Cardiac septum (tissue), 1 donor: ENCODE measurements around a stretch of chr9.

- PRO-cap = bidirectional peak, plus-strand start at chr9:137044717, minus-strand start at chr9:137044611; unidirectional peak, plus-strand start at chr9:137044717; bidirectional peak, plus-strand start at chr9:137044902, minus-strand start at chr9:137044738
These were observed 1.7 kb downstream of the NPDC1 start for GRCh38 chr9:137043931-137045074.

GRCh38 chr9:137085458-137086514 is 999 bp upstream of the MAN1B1 start:
- PRO-cap = no peak

- PRO-cap = no peak
These were observed 609 bp downstream of the MAN1B1 start for GRCh38 chr9:137087235-137087953.

GRCh38 chr9:137129422-137129601 is 9.6 kb upstream of the GRIN1 start:
- PRO-cap = no peak

- PRO-cap = no peak
These were observed 2.7 kb downstream of the TPRN start for GRCh38 chr9:137197828-137198202.

DNA sequence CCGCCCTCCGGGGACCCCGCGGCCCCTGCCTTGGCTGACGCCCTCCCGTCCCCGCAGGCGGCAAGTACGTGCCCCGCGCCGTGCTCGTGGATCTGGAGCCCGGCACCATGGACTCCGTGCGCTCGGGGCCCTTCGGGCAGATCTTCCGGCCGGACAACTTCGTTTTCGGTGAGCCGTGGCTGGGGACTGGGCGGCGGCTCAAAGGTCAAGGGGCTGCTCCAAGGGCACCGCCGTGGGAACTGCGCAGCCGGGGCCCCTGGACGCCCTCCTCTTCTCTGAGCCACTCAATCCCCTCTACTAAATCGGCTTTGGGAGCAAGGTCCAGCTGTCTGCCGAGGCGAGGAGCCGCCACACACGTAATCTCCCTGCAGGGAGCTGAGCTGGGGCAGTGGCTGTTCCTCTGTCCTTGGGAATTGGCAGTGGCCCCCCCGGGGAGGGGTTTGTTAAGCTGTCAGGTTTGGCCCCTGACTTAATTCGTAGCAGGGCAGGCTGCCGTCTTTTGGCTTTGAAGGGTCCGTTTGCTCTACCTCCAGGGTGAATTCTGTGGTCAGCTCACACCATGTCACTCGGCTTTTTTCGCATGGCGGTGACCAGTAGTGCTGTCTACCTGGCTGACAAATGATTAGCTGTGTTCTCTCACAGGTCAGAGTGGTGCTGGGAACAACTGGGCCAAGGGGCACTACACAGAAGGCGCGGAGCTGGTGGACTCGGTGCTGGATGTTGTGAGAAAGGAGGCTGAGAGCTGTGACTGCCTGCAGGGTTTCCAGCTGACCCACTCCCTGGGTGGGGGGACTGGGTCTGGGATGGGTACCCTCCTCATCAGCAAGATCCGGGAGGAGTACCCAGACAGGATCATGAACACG is 998 bp downstream of the TUBB4B start:
- PRO-cap = unidirectional peak, minus-strand start at position 415 of the sequence

DNA sequence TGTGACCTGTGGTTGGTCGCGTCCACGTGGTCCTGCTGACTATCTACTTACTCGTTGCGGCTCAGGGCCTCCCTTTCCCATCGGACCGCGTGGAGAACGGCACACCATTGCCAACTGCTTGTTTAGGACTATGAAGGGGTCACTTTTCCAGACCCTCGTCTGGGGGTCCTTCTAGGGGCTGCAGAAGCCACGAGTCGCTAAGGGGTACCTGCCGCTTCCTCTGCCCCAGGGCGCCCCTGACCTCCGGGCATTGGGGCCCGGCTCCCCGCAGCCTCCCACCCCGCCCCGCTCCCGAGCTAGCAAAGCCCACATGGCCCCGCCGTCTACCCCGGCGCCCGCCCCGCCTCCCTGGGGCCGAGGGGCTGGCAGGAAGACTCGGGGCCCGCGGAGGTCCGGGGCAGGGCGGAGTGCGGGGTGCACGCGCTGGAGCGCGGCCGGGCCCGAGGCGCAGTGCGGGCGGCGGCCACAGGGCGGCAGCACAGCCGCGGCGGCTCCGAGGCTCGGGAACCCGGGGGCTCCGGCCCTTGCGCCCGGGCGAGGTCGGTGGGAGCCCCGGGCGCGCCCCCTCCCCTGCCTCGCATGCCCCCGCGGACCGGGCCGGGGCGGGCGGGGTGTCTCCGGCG is 6.9 kb downstream of the NRARP start:
- PRO-cap = unidirectional peak, plus-strand start at position 476 of the sequence

DNA sequence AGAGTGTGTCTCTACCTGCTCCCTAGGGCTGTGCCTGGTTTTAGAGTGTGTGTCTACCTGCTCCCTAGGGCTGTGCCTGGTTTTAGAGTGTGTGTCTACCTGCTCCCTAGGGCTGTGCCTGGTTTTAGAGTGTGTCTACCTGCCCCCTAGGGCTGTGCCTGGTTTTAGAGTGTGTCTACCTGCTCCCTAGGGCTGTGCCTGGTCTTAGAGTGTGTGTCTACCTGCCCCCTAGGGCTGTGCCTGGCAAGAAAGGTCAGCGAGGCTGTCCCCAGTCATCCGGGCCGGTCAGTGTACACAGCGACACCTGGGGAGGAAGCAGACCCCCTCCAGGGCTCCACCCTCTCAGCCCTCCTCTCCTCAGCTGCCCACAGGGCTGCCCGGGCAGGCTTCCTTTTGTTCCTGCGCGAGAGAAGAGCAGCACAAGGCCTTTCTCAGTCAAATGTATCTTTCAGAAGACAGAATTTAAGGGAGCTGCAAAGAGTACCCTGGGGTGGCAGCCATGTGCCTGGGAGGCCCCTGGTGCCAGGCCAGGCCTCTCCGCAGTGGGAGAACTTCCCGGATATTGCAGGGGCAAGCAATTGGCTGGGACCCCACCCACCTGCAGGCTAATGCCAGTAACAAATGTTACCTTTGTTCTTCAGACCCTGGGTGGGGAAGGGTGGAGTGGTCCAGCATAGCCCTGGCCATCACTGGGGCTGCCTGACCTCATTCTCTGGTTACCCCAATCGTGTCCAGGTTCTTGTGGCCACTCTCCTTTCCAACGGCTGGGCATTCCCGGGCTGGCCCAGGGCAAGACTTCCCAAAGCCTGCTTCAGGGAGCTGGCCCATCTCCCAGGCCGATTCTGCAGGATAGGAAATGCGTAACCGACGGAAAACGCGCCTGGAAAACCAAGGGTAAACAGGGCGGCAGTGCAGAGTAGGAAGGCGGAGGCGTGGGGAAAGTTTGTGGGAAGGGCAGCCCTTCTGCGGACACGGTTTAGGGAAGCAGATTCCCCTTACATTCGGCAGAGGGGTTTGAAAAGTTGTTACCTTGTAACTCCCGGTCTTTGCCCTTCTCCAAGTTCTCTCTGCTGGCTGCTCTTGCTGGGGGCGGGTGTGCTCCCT is 3.8 kb downstream of the NRARP start:
- PRO-cap = bidirectional peak, plus-strand start at position 640 of the sequence, minus-strand start at position 501 of the sequence; unidirectional peak, plus-strand start at position 640 of the sequence; bidirectional peak, plus-strand start at position 914 of the sequence, minus-strand start at position 776 of the sequence

- PRO-cap = no peak
These were observed 1.6 kb upstream of the NRARP start for GRCh38 chr9:137303707-137304043.

- PRO-cap = bidirectional peak, plus-strand start at chr9:137319242, minus-strand start at chr9:137319074
These were observed 17.0 kb upstream of the NRARP start for GRCh38 chr9:137319002-137319536.

- PRO-cap = bidirectional peak, plus-strand start at chr9:137387565, minus-strand start at chr9:137387468
These were observed 35.8 kb downstream of the EXD3 start for GRCh38 chr9:137387060-137387663.

DNA sequence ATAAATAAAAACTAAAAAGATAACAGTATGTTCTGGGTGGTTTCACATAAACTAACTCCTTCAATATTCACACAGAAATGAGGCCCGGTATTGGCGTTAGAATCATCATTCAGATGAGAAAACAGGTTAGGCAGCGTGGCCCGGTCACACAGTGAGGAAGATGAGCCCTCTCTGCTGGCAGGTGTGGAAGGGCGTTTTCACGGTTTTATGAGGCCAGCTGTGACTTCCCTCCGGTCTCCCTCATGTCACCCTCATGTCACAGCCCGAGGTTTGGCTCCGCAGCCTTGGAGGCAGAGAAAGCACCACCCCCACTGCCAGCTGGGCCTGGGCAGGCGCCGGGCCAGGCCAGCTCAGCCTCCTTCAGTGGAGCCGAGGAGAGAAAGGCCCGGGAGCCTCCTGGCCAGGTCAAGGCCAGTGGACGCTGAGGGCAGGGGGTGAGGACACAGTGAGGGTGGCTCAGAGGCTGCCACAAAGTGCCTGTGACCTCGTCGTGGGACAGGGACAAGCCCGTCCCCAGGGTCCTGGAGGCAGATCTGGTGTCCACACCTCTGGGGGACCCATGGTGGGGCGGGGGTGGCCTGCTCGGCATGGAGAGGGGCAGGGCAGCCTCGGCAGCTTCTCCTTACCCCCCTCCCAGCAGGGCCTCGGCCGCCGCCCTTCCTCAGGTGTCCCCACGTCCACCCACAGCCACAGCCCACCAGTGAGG is 32.3 kb downstream of the EXD3 start:
- PRO-cap = no peak

DNA sequence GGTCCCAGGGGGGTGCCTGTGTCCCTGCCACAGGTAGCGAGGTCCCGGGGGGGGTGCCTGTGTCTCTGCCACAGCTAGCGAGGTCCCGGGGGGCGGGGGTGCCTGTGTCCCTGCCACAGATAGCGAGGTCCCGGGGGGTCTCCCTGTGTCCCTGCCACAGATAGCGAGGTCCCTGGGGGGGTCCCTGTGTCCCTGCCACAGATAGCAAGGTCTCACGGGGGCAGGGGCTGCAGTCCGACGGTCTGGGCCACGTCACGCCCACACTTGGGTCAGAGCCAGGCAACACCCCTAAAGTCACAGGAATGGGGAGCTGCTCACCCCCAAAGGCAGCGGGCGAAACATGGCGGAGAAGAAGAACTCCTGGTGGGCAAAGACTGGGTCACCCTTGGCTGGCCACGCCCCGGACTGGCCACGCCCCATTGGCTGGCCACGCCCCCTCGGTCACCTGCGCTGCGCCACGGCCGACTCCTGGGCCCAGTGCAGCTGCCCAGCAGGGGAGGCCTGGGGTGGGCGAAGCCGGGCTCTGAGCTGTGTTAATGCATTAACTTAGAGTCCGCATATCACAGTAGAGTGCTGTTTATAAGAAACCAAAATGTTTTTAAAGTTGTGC is 6.9 kb downstream of the NOXA1 start:
- PRO-cap = no peak

DNA sequence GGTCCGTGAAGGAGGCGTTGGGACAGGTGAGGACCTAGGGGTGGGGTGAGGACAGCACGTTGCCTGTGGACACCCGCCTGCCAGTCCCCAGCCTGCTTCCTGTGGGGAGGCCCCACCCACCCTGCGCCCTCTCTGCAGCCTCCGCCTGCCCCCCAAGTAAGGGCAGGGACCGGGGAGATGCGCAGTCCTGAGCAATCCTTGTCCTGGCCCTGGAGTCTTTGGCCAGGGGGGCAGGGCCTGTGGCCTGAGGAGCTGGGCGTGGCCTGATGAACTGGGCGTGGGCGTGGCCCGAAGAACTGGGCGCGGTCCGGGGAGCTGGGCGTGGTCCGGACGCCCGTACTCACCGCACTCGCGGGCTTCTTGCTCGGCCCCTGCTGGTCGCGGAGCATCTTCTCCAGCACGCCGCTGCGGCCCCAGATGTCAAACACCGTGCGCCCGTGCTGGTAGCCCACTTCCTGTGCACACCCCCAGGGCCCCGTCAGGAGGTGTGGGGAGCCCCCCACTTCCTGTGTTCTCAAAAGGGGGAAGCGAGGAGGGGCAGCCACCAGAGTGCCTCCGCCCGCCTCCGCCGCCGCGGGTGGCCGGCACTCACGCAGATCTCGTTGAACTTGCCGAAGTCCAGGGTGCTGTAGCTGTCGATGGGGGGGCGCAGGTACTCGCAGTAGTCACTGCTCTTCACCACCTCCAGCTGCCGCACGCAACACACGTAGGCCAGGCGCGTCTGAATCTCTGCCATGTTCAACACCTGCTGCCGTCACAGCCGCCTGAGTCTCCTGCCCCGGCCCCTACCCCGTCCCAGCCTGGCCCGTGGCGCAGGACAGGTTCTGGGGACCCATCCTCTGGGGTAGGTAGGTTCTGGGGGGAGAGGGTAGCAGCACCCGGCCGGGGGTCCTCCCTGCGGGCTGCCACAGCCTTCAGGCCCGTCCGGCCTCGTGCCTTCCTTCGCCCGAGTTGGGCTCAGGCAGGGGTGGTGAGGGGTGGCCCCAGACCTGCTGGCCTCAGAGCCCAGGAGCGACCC is 2.8 kb upstream of the NSMF start:
- PRO-cap = no peak

DNA sequence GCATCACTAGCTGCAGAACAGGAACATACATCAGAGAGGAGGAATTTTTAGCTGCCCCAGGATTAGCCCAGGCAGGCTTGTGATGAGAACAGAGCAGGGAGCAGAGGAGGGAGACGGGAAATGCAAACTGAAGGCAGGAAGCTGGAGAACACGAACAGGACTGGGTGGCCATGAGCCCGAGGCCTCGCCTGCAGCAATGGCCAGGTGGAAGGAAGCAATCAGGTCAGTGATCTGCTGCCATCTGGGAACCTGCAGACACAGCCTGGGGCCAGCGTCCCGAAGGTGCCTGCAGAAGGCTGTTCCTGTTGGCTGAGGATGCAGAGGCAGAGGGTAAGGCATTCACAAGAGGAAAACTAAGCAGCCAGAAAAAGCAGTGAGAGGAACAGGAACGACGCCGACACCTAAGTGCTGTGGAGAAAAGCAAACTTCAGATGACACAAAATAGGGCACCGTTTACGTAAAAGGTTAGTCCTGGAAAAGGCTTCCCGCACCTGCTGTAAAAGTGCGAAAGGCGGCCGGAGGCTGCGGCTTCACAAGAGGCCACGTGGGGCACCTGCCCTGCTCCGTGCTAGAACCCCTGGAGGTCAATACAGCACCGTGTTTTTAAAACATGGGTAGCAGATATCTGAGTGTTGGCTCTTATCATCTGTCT is 20.6 kb upstream of the NSMF start:
- PRO-cap = no peak

DNA sequence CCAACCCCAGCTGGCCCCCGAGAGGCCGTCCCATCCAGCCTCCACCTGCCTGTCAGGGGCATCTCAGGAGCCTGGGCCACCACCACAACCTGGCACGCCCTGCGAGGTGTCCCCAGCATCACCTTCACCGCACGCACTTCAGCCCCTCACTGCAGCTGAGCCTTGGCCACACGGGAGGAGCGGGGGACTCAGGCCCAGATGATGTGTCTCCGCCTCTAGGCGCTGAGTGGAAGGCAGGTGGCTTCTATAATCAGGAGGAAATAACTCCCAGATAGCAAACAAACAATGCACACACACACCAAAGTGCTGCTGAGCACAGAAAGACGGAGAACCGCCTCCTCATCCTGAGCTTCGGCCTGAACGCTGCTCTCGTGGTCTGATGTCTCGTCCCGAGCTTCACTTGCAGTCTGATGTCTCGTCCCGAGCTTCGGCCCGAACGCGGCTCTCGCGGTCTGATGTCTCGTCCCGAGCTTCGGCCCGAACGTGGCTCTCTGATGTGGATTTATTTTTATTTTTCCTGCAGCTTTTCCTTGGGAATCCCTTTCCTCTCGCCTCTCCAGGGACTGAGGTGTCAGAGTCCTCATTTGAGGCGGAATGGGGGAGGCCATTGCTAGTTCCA is 28.7 kb upstream of the NSMF start:
- PRO-cap = no peak

- PRO-cap = no peak
These were observed 33.3 kb downstream of the PNPLA7 start for GRCh38 chr9:137516815-137517477.

- PRO-cap = no peak
These were observed 28.9 kb downstream of the EHMT1 start for GRCh38 chr9:137647838-137648037.

GRCh38 chr9:137663609-137664316 is 45.0 kb downstream of the EHMT1 start:
- PRO-cap = no peak

DNA sequence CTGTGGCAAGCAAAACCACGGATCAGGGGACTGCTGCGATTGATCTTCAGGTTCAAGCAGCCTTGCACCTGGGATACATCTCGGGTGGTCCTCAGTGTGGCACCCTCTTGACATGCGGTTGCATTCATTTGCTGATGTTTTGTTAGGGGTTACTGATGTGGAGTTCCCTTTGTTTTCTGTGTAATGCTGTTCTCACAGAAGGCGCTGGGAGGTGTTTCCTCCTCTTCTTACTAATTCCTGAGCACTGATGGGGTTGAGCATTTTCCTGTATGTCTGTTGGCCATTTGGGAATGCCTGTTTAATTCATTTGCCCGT is 60.5 kb downstream of the EHMT1 start:
- PRO-cap = no peak